ENCODE measurements around a stretch of chr2.

- PRO-cap, result no peak
These were observed 28.3 kb upstream of the ASAP2 start for GRCh38 chr2:9178231-9178744.

GRCh38 chr2:9226984-9227978 lies 20.7 kb downstream of the ASAP2 start:
- PRO-cap, result no peak

- PRO-cap, result no peak
These were observed 38.5 kb downstream of the ASAP2 start for GRCh38 chr2:9244938-9245724.

DNA sequence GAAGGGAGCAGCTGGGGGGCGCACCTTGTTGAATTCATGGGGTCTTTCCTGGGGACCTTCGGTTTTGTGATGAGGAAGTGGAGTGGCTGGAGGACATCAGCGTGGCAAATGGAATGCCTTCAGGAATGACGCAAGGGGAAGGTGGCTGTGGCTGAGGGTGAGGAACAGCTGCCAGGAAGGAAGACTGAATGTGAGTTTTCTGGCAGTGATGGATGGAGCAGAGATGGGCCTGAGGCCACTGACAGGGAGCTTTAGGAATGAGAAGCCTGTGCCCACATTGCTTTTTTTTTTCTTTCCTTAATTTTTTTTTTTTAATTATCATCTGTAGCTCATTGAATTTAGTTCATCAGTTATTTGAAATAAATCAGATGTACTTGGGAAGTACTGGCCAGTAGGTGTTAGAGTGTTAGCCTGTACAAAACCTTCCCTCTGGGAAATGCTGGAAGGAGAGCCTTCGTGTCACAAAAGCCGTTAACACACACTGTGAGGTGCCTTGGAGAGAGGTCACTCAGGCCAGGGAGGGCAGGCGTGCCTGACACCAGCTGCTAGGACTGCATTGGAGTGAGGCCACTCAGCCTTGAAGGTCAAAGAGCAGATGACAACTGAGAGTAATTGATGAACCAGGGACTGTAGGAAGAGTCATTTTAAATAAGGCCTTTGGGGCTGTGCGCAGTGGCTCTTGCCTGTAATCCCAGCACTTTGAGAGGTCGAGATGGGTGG lies 45.2 kb downstream of the ASAP2 start:
- PRO-cap, result no peak

DNA sequence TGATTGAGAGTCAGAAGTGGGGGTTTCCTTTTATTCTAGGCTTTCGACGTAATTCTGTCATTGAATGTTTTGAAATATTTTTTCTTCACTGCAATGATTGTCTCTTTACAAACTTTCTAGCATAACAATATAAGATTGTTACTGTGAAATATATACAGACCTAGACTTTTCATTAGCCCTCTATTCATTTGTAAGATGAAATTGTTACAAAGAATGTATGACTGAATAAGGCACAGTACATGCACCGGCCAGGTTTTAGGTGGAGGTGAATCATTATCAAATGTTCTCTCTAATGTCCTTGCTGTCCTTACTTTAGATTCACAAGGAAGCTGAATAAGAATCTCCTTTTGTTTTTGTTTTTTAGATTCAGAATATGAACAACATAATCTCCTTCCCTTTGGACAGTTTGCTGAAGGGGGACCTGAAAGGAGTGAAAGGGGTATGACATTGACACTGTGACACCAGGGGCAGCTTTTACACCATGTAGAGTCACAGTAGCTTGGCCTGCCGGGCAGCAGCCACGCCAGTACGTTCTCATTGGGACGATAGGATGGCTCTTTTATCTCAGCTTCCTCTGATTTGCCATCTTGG lies 105.1 kb downstream of the ITGB1BP1 start:
- PRO-cap, result no peak

- PRO-cap, result no peak
These were observed 86.3 kb downstream of the ITGB1BP1 start for GRCh38 chr2:9336790-9337577.

- PRO-cap, result no peak
These were observed 75.8 kb downstream of the ITGB1BP1 start for GRCh38 chr2:9347417-9348071.

DNA sequence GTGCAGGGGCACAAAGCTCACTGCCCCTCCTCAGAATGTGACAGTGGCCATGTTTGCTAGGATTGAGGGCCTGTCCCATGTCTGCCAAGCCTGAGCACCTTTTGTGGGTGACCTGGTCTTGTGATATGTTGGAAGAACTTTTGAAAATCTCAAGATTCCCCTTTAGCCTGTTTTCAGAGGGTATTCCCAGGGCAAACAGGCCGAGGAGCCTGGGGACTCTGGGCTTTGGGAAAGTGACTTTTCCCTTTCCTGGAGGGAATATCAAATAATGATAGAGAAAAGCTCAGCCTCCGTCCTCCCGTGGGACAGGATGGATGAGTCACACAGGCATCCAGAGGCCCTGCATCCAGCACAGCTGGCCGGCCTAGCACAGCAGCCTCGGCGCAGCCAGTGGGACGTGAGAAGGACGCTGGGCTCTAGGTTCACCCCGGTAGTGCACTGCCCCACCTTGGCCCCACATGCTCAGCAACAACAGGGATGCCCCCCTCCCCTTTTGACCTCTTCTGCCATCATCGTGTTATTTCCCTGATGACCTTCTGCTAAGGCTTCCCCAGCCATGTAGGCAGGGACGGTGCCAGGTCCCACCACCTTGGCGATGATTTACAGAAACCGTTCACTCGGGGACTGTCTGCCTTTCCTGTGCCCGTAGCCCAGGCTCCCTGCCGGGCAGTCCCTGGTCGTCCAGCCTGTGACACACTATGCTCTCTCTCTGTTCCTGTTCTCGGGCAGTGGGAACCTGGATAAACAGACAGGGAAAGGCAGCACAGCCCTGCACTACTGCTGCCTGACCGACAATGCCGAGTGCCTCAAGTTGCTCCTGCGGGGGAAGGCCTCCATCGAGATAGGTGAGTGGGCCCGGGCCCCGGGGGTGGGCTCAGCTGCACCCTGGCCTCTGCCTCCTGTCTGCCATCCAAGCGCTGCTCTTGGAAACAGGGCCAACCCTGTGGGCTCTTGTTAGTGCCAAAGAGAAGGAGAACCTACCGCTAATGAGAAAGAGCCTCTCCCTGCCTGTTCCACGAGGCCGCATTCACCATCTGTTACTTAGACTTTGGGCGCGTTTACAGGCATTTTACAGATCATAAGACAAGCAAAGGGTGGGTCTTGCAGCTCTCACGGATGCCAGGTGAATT lies 44.7 kb downstream of the ITGB1BP1 start:
- PRO-cap, result no peak

GRCh38 chr2:9523734-9524191 lies 31.9 kb downstream of the ADAM17 start:
- PRO-cap, result no peak

- PRO-cap, result no peak
These were observed 9.7 kb upstream of the ADAM17 start for GRCh38 chr2:9565242-9565814.

GRCh38 chr2:9632288-9632567 lies 1.4 kb upstream of the YWHAQ start:
- PRO-cap, result no peak

- PRO-cap, result no peak
These were observed 55.3 kb upstream of the YWHAQ start for GRCh38 chr2:9686037-9686592.

DNA sequence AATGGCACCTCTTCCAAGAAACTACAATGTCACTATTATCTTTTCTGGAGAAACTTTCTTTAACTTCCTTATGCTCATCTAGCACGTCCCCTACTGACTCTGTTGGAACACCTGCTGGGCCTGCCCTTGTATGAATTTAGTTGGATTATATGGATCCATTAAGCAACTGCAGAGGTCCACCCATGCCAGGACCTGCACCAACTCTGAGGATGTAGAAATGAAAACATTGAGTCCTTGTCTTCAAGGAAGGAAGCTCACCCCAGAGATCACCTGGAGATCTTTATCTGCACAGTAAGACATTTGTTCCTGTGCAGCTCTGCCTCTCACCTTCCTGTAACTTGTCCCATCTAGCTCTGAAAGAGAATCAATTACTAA lies 105.1 kb upstream of the YWHAQ start:
- PRO-cap, result no peak

DNA sequence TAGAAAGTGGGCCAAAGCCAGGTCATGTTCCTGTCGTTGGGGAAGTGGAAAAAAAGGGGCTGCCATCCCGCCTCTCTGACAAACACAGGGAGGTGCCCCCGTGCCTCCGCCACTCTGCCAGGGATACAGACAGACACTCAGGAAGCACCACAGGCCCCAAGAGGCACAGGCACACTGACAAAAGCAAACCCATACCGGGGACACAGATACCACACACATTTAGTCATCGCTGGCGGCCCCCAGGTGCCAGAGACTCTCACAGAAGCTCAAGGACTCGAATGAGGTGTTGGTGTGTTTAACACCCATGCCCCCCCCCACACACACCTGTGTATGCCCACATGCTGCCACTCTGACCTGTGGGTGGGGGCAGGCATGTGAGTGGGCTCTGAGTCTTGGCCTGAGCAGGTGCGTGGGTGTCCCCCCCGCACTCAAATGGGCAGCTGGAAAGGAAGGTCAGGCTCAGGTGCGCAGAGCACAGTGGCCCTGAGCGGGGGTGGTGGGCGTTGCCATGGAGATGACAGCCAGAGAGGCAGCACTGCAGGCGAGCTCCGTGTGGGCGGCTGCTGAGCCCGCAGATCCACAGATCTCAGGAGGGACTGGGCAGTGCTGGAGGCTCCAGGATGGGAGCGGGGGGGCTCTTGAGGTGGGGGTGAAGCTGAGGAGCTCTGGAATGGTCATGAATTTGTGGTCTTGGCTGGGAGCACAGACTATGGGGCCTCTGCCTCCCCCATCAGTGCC lies 74.0 kb upstream of the TAF1B start:
- PRO-cap, result no peak

DNA sequence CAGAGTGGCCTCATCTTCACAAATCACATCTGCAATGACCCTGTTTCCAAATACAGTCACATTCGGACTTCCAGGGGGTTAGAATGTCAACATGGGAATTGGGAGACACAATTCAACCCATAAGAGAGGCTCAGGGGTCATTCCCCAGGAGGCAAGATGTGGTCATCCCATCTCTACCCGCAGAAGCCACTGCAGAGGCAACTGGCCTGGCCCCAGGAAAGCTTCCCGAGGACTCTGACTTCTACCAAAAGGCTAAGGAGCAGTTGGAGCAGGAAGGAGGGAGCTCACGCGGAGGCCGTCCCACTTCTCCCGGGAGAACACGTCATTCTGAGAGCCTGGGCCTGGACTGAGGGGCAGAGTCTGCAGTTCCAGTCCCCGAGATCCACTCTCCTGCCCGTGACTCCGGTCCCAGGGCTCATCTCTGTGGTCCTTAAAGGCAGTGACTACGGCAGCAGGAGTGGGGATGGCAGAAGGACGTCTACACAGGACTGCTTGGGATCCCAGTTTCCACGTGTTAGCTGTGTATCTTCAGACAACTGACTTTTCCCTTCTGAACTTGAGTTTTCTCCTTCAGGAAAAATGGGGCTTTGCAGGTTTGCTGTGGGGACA lies 69.0 kb upstream of the TAF1B start:
- PRO-cap, result no peak

DNA sequence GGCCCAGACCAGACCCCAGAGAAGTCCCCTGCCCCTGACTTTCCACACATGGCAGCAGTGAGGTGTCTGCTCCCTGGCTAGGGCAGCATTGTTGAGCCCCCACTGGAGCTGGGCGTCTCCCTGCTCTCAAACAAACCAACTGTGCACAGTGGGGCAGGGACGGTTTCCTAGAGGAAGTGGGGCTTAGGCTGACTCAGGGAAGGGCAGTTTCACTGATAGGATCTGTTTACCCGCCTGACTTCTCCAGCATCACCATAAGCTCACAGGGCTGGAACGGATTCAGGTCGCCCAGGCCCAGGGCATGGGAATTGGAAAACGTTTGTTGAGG lies 30.9 kb upstream of the TAF1B start:
- PRO-cap, result no peak

GRCh38 chr2:9951876-9952120 lies 305 bp downstream of the GRHL1 start:
- PRO-cap, result no peak

DNA sequence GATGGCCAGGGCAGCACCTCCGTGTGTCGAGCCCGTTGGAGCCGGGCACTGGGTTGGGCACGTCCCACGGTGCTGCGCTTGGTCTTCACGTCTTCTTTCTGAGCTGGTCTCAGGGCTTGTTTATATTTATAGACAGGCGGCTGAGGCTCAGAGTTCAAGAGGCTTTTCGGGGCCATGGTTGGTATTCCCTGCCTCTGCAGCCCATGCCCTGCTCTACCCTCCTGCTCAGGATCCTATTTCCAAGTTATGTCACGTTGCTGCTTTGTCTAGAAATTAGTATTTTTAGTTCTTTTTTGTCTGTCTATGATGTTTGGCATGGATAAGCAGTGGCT lies 44.0 kb upstream of the KLF11 start:
- PRO-cap, result no peak

- PRO-cap, result no peak
These were observed 36.8 kb upstream of the KLF11 start for GRCh38 chr2:10006179-10007347.

- PRO-cap, result no peak
These were observed 7.0 kb upstream of the KLF11 start for GRCh38 chr2:10036031-10037154.